ENCODE data around the genes ZNF131 and HCN1.

DNA sequence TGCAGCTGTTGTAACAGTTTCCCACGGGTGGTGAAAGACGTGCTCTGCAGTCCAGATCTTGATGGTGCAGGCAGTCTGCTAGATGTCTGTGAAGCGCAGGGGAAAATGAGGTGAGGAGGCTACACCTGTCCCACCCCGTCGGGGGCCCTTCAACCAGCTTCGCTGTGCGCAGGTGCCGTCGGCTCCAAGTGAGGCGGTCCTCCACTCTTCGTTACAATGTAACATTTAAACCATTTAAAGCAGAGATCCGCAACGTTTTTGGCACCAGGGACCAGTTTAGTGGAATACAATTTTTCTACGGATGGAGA is 96.9 kb upstream of the SELENOP start:
- PRO-cap, result no peak
- RAMPAGE, long total RNA, 3 experiments, result no peak in any of the 3 experiments

- PRO-cap, result no peak
- RAMPAGE, long total RNA, 3 experiments, result start-site peak on the minus strand in 1 of 3 experiments, at chr5:42992988-42993018 at its widest, 10 reads per replicate
These were observed 47.5 kb downstream of the ANXA2R start for GRCh38 chr5:42992481-42993121.

DNA sequence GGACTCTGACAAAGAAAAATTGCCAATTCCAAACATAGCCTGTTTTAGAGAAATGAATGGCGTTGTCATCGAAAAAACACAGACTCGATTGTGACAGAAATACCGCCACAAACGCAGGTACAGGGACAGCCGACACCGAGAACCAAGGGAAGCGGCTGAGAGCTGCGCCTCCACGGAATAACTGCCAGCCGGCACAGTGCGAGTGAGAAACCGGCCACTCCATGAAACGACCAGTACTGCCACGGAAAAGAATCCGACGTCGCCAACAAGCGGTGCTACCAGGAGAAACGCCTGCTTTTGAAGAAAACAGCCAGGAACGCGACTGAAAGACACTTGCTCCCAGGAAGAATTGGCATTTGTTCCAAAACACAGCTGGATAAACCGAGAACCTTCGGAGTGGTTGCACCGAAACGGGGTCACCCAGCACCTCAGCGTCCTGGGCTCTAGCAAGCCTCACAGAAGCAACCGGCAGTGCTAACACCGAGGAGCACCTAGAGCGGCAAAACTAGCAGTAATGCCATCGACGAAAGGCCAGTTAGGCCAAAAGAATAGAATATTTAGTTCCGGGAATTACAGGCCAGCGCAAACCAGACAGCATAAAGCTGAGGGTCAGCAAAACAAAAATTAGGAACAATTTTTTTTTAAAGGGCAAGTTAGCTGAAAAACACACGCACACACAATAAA is 2.9 kb downstream of the ANXA2R start:
- PRO-cap, result bidirectional peak, plus-strand start at position 194 of the sequence, minus-strand start at position 179 of the sequence
- RAMPAGE, long total RNA, 3 experiments, result no peak in any of the 3 experiments

DNA sequence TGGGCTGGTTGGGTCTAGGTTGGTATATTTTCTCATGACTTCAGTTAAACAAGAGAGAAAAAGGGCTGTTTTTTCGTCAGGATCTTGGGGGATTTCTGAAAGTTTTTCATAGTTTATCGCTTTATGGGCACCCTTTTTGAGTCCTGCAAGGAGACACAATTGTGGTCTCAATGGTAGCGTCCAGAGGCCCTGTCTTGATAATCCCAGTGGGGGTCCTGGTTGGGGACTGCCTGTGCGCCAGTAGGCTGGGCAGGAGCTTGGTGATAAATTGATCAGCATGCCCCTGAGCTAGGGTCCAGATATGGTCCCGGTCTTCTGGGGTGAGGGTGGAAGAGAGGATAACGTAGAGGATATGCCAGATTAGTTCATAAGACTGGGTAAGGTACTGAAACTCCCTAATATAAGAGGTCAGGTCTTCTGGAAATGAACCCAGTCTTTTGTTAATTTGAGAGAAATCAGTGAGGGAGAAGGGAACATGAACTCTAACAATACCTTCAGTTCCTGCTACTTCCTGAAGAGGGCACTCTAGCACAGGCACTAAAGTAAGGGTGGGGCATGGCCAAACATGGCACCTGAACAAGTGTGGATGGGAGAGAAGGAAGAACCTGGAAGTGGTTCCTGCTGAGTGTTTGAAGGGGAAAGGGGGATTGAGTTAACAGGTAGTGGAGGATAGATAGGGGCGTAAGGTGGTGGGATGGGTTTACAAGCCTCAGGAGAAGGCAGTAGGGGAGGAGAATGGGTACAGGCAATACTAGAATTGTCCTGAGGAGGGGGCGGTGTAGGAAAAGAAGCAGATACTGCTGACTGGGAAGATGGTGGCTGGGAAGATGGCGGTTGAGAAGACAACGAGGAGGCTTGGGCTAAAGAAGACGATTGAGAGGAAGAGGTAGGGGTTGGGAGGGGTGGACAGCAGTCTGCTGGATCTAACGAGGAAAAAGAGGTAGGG is 33.7 kb upstream of the ANXA2R start:
- PRO-cap, result no peak
- RAMPAGE, long total RNA, 3 experiments, result no peak in any of the 3 experiments

DNA sequence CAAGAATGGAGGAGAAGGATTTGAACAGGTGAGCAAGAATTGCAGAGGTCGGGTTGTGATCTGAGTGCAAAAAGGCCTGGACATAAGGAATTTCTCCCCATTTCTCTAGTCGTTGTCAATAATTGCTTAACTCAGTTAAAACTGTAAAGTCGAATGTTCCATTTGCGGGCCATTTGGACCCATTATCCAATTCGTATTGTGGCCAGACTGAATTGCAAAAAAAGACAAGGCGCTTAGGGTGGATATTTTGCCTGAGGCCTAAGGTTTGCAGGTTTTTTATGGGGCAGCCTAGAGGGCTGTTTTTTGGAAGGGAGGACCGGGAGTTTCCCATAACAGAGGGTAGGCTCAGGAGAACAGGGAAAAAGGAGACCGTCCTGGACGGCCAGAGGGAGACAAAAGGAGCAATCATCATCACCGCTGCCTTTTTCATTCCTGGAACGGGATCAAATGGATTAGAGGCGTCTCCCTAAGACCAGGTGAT is 34.4 kb upstream of the ANXA2R start:
- PRO-cap, result no peak
- RAMPAGE, long total RNA, 3 experiments, result start-site peak on the plus strand in 1 of 3 experiments, centred at position 111 of the sequence, 5 reads per replicate

DNA sequence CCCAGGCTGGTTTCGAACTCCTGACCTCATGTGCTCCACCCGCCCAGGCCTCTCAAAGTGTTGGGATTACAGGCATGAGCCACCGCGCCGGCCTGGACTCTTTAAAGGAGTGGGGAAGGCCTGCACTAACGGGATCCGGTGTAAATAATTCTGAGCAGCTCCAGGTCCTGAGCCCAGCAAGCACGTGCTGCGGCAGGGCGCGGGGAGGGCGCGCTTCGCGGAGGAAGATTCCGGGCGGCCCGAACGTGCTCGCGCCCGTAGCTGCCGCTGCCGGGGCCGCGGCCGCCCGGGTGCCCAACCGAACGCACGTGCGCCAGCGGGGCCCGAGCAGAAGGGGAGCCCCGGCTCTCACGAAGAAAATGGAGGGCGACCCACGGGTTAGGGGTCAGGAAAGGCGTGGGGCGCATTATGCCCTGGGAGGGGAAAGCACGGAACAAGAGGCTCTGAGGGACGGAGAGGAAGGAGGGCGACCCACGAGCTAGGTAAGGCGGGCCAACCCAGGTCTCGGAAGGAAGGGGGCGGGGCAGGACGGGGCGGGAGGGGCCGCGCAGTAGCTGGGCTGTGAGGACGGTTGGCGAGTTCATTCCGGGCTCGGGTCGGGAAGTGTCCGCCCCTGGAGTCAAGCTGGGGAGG is at the start of gene ZNF131:
ZNF131 (plus strand) TSS at position 273 of the 633 bp plus-strand sequence.
- PRO-cap, result bidirectional peak, plus-strand start at position 279 of the sequence, minus-strand start at position 142 of the sequence; bidirectional peak, plus-strand start at position 583 of the sequence, minus-strand start at position 445 of the sequence
- RAMPAGE, long total RNA, 3 experiments, result start-site peak on the plus strand in 3 of 3 experiments, centred at positions 268 to 451 of the sequence, 26 to 80 reads per replicate

DNA sequence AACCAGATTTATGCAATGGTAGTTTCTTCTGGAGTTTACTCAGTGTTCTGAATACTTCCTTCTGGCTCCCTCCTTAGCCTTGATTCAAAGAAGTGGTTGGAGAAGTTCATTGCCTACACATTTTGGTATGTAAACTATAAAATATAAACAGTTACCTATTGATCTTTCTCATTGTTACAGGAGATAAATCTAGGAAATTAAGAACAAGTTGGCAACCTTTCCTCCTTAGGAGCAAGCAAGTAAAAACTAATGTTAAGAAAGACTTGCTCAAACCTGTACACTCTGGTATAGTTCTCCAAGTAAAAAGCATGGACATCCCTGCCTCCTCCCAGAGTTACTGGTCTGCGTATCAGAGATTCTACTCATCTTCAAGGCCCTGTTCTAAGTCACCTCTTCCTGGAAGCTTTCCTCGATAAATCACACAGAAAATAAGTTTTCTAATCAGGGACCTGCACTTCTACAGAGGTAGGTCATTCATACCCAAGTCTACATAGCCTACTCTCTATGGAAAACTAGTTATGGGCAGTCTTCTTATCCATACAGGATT is 3.2 kb downstream of the HMGCS1 start:
- PRO-cap, result no peak
- RAMPAGE, long total RNA, 3 experiments, result no peak in any of the 3 experiments

- PRO-cap, result bidirectional peak, plus-strand start at chr5:43557187, minus-strand start at chr5:43557063
- RAMPAGE, long total RNA, 3 experiments, result no peak in any of the 3 experiments
These were observed 364 bp upstream of the PAIP1 start for GRCh38 chr5:43557123-43557758.

DNA sequence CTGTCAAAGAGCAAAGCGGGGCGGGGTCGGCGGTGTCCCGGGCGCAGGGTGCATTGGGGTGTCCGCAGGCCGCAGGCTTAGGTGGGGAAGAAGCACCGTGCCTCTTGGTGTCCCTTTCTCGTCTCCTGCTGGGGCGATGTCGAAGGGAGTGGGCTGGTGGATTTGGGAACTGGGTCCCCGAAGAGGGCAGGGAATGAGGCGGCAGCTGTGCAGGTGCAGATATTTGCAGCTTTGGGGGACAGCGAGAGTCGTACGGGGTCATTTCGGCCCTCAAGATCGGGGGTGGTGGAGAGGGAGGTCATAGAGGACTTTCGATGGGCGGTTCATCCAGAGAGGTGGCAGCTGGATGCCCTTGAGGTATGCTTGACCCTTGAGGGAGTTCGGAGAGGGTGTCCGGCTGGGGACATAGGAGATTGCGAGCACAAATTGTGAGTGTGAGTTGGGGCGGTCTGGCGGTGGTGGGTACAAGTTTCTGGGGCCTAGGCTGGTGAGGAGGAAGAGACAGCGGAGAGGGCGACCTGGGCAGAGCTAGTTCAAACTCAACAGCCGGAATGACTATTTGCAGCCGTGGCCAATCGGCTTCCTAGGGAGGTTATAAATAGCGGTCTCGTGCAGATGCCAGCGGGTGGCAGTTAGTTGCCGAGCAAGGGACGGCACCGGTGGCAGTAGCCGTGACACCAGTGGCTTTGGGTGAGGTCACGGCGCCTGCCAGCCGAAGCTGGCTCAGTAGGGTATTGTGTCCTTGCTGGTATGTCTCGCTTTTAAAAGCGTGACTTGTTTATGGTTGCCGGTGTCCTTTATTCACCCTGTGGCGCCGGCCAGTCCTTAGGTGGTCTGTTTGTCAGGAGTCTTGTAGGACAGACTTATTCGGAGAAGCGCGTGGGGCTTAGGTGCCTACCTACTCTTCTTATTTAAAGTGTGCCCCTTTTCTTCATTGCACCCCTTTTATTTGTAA is 704 bp downstream of the NNT start:
- PRO-cap, result unidirectional peak, minus-strand start at position 530 of the sequence
- RAMPAGE, long total RNA, 3 experiments, result no peak in any of the 3 experiments

- PRO-cap, result bidirectional peak, plus-strand start at chr5:43684271, minus-strand start at chr5:43684029
- RAMPAGE, long total RNA, 3 experiments, result no peak in any of the 3 experiments
These were observed 80.8 kb downstream of the NNT start for GRCh38 chr5:43683882-43684088.

GRCh38 chr5:44385552-44385949 is 3.7 kb downstream of the FGF10 start:
- PRO-cap, result no peak
- RAMPAGE, long total RNA, 3 experiments, result no peak in any of the 3 experiments

DNA sequence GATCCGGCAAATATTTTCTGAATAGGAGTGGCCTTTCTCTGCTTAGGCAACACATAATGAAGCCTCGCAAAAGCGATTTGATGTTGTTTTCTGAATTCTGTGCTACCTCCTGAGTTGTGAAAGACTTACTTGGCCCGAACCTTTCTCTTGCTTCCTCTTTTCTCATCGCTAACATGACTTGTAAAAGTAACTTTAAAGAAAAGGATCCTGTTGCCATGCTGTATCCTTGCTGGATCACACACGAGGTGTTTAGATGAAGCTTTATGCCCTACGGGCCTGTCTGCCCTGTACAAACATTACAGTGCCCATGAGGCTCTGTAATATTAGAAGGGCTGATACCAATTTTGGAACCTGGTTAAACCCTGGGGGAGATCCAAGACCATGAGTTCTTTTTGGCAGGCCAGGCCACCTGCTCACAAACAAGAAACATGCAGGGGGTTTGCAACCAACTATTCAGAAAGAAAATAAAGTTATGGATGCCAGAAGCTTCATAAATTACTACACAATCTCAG is 149.9 kb upstream of the FGF10 start:
- PRO-cap, result no peak
- RAMPAGE, long total RNA, 3 experiments, result no peak in any of the 3 experiments

DNA sequence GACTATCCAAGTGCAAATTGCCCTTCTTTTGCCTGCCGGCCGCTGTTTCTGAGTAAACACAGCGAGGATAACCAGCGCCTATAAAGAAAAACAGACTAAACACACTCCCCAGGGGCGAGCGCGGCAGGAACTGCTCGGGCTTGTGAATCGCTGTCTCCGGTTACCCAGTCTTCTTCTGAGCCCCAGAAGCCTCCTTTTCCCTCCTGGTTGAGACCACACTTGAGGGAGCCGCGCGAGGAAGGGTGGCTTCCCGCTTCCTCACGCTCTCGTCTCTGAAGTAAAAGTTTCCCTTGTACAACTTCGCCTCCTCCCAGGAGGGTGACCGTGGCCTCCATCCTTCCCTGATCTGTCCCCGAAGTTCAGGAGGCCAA is 1.1 kb downstream of the HCN1 start:
- PRO-cap, result no peak
- RAMPAGE, long total RNA, 3 experiments, result no peak in any of the 3 experiments

GRCh38 chr5:45695963-45696768 is at the start of gene HCN1:
Gene HCN1 (minus strand): TSS chr5:45696380.
- PRO-cap, result bidirectional peak, plus-strand start at chr5:45696464, minus-strand start at chr5:45696402
- RAMPAGE, long total RNA, 3 experiments, result no peak in any of the 3 experiments

- PRO-cap, result no peak
- RAMPAGE, long total RNA, 3 experiments, result no peak in any of the 3 experiments
These were observed 257.0 kb downstream of the PARP8 start for GRCh38 chr5:50923274-50923908.

- PRO-cap, result no peak
- RAMPAGE, long total RNA, 3 experiments, result no peak in any of the 3 experiments
These were observed 303.6 kb downstream of the PARP8 start for GRCh38 chr5:50969967-50970459.

DNA sequence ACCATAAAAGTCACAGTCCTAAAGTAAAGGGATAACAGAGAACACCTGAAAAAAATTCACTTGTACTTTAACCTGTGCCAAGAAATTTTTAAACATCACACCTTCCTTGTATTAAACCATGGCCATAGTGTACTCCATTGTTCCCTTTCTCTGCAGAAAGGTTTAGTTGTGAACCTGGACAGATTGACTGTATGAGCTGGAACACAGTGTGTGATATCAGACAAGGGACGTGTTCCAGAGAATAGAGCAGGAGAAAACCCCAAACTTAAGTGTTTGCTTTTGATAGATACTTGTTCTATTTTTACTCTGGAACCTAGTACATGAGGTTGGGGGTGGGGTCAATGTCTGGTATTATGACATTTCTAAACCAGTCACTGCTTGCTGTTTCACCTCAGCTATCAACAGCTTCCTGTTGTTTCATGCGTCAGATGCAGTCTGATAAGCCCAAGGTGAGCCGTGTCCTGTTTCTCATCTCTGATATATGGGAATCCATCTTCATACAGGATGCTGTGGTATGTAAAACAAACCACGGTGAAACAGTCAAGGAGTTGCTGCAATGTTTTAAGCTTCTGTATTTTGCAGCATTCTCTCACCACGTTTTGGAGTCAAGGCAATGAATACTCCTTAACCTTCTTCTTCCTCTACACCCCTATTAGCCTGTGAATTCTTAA is 62.4 kb upstream of the ITGA1 start:
- PRO-cap, result no peak
- RAMPAGE, long total RNA, 3 experiments, result no peak in any of the 3 experiments

- PRO-cap, result no peak
- RAMPAGE, long total RNA, 3 experiments, result no peak in any of the 3 experiments
These were observed 10.6 kb upstream of the ITGA1 start for GRCh38 chr5:52777180-52777505.

- PRO-cap, result no peak
- RAMPAGE, long total RNA, 3 experiments, result no peak in any of the 3 experiments
These were observed 4.4 kb upstream of the ITGA1 start for GRCh38 chr5:52783244-52783883.

GRCh38 chr5:52876392-52876948 is 88.8 kb downstream of the ITGA1 start:
- PRO-cap, result no peak
- RAMPAGE, long total RNA, 3 experiments, result no peak in any of the 3 experiments

Data from tibial nerve (tissue), 3 donors.